Cardiac fibroblast (primary cell): ENCODE data around the genes HSPA8 and OR8D4.

GRCh38 chr11:122096636-122096981 lies 19.4 kb downstream of the BLID start:
- RRBS, result no CpG with 5 or more reads among the region's 6 CpGs

GRCh38 chr11:122159046-122159818 lies 43.2 kb upstream of the BLID start:
- RRBS, result no CpG with 5 or more reads among the region's 15 CpGs

DNA sequence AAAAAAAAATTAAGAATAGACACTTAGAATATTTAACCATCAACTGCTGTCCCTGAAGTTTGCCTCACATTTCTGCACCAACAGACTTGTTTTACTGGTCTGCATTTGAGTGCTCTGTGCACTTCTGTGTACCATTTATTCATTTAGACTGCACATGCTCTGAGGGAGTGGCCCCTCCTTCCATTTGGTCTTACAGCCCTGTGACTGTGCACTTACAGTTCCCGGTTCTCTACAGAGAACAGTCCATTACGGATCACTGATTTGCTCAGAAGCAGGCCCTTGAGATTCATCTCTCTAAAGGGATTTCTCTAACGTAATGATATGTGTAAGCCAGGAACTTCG lies 247.2 kb upstream of the BLID start:
- RRBS, result no CpG with 5 or more reads among the region's 4 CpGs

- RRBS, result no CpG with 5 or more reads among the region's 5 CpGs
These were observed 13.1 kb upstream of the UBASH3B start for GRCh38 chr11:122642306-122642973.

DNA sequence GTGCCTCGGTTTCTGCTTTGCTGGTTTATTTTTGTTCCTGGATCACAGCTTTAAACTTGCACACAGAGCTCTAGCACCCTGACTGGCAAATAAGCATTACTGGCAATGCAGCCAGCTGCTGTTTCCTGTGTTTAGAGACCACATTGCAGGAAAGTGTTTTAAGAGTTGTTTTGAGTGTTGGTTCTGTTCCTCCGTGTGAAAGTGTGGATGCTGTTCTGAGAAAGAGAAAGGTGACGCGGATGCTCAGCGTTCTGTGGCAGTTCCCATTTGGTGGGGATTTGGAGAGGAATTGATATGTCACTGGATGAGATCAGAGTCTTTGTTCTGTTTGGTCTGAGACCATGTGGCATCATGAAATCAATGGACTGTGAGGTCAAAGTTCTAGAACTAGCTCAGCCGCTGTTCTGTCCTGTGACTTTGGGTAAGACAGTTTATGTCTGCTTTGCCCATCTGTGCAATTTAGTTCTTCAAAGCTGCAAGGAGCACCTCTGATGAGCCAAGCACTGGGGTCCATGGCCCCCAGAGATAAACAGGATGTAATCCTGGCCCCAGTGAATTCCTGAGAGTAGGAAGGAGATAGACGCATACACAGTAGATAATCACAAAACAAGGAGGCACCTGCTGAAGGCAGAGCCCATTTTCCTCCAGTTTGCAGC lies 19.8 kb downstream of the UBASH3B start:
- RRBS, result no CpG with 5 or more reads among the region's 7 CpGs

DNA sequence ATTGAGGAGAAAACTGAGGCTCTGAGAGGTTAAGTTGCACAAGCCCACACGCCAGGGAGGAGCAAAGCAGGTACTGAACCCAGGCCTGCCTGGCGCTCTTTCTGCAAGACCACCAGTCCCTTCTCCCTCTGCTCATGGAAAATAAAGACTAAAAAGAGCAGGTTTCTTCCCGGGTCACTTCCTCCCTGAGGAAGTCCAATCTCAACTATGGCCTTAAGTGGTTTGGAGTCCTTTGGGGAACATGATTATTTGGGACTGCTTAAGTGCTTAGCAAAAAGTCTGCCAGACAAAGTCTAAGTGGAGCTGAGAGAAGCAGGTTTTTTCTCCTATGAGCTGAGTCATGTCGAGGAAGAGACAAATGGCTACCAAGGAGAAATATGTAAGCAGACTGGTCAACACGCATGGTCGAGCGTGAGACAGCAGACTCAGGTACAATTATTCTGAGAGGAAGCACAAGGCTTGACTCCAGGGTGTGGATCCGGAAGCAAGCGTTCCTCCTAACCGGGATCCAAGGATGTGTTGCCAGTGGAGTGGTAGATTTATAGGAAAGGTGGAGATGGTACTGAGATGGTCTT lies 30.5 kb downstream of the UBASH3B start:
- RRBS, result no CpG with 5 or more reads among the region's 10 CpGs

- RRBS, result no CpG with 5 or more reads among the region's 12 CpGs
These were observed 41.1 kb downstream of the UBASH3B start for GRCh38 chr11:122696450-122697153.

GRCh38 chr11:122723893-122724710 lies 68.6 kb downstream of the UBASH3B start:
- RRBS, result no CpG with 5 or more reads among the region's 11 CpGs

GRCh38 chr11:122736407-122737198 lies 81.1 kb downstream of the UBASH3B start:
- RRBS, result no CpG with 5 or more reads among the region's 9 CpGs

DNA sequence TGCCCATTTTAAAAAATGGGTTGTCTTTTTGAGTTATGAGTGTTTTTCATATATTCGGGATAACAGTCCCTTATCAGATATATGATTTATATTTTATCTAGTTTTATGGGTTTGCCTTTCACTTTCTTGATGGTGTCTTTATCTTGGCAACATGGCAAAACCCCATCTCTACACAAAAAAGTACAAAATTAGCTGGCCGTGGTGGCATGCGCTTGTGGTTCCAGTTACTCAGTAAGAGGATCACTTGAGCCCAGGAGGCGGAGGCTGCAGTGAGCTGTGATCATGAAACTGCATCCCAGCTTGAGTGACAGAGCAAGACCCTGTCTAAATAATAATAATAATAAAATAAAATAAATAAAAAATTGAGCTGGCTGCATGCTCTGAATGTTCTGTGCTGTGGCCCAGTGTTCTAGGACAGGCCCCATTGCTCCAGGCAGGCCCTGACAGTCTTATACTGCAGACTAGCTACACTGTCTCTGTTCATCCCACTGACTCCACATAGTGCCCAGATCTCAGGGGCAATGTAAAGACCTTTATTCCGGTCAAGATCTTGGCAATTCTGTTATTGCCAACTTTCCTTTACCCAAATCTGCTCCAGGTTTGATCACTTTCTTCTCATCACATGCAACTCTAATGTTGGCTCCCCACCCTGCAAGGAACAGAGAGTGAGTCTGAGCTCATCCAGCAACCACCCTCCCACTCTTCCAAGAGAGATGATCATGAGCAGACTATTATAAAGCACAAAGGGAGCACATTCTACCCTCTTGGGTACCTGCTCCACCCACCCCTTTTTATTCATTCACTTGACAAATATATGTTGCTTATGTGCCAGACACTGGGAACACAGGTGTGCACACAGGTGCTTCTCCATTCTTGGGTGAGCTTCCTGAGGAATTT lies 8.8 kb downstream of the HSPA8 start:
- RRBS, result no CpG with 5 or more reads among the region's 5 CpGs

- RRBS, result 3% methylated on average over 13 of the region's 58 CpGs
These were observed at the start of gene HSPA8 for GRCh38 chr11:123061115-123062257. HSPA8 (minus strand) TSS chr11:123062136.

GRCh38 chr11:123206747-123207461 lies 11.9 kb upstream of the CLMP start:
- RRBS, result no CpG with 5 or more reads among the region's 10 CpGs

GRCh38 chr11:123299113-123299451 lies 104.0 kb upstream of the CLMP start:
- RRBS, result no CpG with 5 or more reads among the region's 4 CpGs

GRCh38 chr11:123364061-123364520 lies 66.0 kb upstream of the GRAMD1B start:
- RRBS, result no CpG with 5 or more reads among the region's 10 CpGs

- RRBS, result 54% methylated on average over 4 of the region's 18 CpGs
These were observed 79.5 kb downstream of the GRAMD1B start for GRCh38 chr11:123509316-123510254.

- RRBS, result no CpG with 5 or more reads among the region's 13 CpGs
These were observed 109.8 kb downstream of the SCN3B start for GRCh38 chr11:123544456-123545190.

- RRBS, result no CpG with 5 or more reads among the region's 31 CpGs
These were observed 94.5 kb downstream of the SCN3B start for GRCh38 chr11:123559847-123560472.

- RRBS, result no CpG with 5 or more reads among the region's 5 CpGs
These were observed 79.9 kb downstream of the SCN3B start for GRCh38 chr11:123574399-123575101.

GRCh38 chr11:123603744-123604378 lies 50.6 kb downstream of the SCN3B start:
- RRBS, result no CpG with 5 or more reads among the region's 5 CpGs

DNA sequence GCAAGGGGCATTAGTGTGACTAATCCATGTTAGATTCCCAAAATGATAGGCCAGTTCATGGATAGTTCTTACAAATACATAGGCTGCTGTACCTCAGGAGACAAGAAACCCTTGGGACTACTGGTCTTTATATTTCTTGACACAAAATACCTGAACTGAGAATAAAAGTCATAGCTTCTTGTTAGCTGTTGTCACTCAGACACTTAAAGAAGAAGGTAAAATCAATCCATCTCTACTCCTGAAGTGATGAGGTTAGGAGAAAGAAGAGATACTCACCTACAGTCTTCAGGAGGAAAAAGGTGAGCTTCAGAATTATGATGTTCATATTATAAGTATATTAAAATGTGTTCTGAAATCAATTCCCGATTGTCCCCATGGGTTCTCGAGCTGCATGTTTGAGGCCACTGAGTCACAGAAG lies at the start of gene OR8D4:
Gene OR8D4 (plus strand): TSS at position 209 of the 418 bp plus-strand sequence.
- RRBS, result no CpG with 5 or more reads among the region's 2 CpGs